ENCODE measurements around a stretch of chr14.

GRCh38 chr14:68903477-68904233 is 75.4 kb downstream of the ACTN1 start:
- PRO-cap, result no peak

DNA sequence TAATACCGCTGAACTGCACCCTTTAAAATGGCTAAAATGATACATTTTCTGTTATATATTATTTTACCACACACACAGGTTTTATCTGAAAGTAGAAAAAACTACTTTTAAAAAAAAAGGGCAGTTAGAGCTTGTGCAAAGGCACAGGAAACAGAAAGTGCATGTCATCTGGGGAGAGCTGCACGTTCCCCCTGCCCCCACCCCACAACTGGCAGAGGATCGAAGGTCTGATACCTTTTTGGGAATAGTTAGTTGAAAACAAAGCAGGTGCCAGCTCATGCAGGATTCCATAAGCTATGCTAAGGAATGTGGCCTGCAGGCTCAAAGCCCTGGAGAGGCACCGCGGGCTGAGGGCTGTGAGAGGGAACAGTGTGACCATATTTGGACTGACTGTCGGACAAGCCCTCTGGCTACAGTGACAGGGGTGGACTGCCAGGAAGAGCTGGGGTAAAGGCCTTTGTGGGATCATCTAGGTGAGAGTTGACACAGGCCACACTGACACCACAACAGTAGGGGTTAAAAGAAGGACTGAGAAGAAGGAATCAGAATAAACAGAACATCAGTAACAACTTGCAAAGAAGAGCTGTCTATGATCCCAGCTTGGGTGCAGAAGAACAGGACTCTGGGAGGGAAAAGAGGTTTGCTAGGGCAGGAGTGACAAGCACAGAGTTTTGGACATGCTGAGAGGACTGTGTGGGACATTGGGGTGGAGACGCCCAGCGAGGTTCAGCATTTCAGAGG is 54.7 kb downstream of the ACTN1 start:
- PRO-cap, result no peak

GRCh38 chr14:68955182-68956209 is 23.6 kb downstream of the ACTN1 start:
- PRO-cap, result unidirectional peak, plus-strand start at chr14:68955583

GRCh38 chr14:68965252-68965952 is 13.7 kb downstream of the ACTN1 start:
- PRO-cap, result no peak

DNA sequence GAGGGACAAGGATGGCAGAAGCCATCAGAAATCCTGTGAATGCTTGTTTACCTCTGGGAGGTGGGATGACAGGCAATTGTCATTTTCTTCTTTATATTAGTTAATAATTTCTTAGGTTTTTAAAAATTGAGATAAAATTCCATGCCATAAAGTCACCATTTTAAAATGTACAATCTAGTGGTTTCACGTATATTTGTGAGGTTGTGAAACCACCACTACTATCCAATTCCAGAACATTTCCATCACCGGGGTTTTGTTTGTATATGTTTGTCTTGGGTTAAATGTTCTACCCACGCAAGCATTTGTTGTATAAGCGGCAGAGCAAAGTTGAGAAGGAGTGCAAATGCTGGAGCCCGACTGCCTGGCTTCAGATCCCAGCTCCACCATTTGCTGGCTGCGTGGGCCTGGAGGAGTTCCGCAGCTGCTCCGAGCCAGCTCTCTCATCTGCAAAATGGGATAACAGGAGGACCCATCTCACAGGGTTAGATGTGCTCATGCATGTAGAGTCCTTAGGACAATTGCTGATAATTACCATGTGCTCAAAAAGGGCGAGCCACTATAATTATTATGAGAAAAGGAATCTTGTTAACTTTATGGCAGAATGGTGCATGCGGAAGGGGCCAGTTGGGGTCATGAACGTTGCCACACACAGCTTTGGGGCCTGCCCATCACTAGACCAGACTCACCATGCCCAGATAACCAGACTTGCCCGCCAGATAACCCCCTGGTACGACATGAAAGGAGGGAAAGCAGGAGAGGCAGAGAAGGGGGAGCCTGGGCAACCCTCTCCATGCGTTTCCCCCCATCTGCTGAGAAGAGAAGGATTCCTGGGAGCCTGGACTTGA is 6.5 kb downstream of the ACTN1 start:
- PRO-cap, result no peak

GRCh38 chr14:68977375-68978465 is 1.4 kb downstream of the ACTN1 start:
- PRO-cap, result bidirectional peak, plus-strand start at chr14:68978027, minus-strand start at chr14:68977658; bidirectional peak, plus-strand start at chr14:68978096, minus-strand start at chr14:68978106; bidirectional peak, plus-strand start at chr14:68978402, minus-strand start at chr14:68978398

GRCh38 chr14:69038276-69038943 is 59.3 kb upstream of the ACTN1 start:
- PRO-cap, result unidirectional peak, minus-strand start at chr14:69038552

- PRO-cap, result no peak
Observed at GRCh38 chr14:69335395-69335793, 62.7 kb downstream of the ERH start.

DNA sequence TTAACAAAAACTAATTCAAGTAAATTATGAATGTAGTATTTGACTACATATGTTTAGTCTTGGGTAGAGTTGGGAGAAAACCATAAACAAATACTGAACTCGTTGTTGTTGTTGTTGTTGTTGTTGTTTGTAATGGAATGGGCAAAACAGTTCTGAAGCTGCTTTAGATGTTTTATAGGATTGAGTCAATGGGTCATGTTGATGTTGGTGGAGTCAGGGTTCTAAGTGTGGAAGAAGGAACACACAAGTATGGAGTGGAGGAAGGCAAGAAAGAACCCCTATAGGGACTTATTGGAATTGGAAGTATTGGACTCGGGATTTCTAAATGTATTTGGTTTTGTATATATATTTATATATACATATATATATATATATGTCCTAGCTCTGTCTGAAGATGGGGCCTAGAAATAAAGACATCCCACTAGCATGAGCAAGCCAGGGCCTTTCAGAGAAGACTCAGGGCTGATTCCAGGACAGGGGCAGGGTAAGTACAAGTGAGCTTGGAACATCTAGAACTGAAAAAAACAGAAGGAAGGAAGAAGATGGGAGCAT is 38.5 kb upstream of the PLEKHD1 start:
- PRO-cap, result no peak

GRCh38 chr14:69461216-69461848 is 23.2 kb upstream of the PLEKHD1 start:
- PRO-cap, result no peak

GRCh38 chr14:69610132-69611073 is 993 bp upstream of the SUSD6 start:
- PRO-cap, result no peak

DNA sequence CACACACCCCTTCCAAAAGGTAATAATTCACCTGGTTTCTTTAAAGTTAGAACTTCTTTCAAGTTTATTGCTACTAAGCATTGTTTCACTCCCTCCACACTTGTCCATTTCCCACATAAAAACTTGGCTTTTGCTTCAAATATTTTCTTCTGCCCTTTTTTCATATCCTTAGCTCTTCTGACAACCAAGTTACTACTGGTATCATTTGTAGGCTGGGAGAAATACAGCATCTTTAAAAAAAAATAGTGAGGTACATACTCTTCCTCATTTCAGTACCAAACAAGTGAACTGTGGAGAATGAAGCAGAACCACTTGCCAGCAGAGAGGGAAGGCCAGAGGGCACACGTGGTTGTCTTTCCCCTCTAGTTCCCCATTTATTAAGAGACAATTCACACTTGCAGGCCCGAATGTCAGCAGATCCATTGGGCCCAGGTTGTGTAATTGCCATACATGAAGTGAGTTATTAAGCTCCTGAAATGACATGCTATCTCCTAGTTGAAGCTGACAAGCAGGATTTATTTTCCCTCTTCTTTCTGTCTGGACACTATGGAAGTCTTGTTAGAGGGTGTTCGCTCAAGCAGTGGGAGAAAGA is 3.2 kb downstream of the SUSD6 start:
- PRO-cap, result no peak

DNA sequence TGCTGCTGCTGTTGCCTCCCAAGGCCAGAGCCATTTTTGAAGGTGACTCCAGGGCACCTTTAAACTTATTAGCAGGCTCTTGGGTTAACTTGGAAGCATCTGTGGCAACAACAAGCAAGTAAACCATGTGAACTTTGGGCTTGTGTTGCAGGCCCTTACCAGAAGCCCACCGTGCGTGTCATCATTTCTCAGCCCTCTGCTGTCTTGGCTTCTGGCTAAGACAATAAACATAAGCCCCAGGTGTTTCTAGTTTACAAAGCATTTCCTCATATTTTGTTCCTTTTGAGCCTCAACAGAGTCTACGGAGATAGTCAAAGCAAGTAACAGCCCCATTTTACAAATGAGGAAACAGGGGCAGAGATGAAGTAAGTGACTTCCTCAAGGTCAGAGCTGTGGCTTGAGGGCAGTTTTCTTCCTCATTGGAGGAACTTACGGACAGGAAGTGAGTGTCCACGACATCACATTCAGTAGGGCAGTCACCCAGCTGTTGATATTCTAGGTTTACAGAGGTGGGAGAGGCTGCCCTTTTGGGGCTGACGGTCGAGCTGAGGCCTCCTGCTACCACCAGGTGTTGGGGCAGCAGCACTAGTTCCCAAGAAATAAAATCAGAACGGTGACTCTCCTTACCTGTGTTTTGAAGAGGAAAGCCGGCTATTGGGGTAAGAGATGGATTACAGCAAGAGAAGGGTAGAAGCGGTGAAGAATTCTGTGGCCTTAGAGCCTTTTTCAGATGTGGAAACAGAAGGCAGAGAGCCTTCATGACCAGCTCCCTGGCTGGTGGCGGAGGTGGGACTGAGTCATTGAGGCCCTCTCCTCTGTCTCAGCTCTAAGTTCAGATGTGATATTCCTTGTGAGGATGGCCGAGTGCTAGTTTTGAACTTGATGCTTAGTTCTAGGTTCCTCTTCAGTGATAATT is 41.6 kb downstream of the SUSD6 start:
- PRO-cap, result no peak

- PRO-cap, result no peak
Observed at GRCh38 chr14:69685079-69686153, 74.0 kb downstream of the SUSD6 start.

DNA sequence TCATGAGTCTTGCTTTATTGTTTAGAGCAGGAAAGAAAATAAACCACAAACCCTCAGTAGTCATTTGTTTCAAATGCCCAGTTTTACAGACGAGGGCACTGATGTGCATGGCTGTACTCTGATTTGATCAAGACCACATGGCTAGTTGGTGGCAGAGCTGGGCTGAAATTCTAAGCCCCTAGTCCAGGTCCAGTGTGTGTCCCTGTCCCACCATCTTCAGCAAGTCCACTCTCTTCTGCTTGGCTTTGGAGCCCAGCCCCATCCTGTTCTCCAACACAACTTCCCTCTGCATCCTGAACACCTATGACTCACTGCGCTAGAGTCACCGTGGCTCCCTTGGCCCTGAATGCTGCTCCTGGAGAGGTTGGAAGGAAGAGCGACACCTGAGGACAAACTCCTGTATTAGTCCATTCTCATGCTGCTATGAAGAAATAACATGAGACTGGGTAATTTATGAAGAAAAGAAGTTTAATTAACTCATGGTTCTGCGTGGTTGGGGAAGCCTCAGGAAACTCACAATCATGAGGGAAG is 50.1 kb upstream of the SRSF5 start:
- PRO-cap, result no peak

GRCh38 chr14:69794726-69795324 is 2.2 kb downstream of the SLC10A1 start:
- PRO-cap, result no peak

DNA sequence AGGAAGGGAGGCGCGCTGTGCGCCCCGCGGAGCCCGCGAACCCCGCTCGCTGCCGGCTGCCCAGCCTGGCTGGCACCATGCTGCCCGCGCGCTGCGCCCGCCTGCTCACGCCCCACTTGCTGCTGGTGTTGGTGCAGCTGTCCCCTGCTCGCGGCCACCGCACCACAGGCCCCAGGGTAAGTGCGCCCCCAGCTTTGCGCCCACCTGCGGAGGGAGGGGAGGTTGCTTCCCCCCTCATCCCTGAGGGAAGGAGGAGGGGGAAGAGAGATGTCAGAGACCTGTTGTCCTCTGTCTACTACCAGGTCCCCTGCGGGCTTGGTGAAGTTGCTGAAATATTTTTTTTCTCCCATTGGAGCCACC is 366 bp downstream of the SMOC1 start:
- PRO-cap, result no peak

DNA sequence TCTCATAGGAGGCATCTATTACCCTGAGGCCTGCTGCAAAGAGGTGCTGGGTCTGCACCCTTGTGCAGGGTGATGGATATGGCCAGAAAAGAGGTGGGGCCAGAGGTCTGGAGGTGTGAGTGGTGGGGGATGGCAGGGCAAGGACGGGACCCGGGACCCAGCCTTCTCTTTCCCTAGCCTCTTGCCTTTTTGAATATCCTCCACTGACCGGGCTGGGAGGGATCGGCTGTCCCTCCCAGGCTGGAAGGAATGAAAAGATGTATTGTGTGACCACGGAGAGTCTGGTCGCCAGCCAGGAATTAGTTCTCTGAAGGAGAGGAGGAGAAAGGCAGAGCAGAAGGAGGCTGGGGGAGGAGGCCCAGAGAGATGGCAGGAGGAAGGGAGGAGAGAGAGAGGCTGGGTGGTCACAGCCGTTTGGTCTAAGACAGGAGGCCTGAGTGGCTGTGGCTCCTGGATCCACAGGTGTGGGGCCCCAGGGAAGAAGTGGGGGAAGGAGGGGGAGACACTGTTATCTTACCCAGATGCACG is 101.6 kb downstream of the SMOC1 start:
- PRO-cap, result no peak

DNA sequence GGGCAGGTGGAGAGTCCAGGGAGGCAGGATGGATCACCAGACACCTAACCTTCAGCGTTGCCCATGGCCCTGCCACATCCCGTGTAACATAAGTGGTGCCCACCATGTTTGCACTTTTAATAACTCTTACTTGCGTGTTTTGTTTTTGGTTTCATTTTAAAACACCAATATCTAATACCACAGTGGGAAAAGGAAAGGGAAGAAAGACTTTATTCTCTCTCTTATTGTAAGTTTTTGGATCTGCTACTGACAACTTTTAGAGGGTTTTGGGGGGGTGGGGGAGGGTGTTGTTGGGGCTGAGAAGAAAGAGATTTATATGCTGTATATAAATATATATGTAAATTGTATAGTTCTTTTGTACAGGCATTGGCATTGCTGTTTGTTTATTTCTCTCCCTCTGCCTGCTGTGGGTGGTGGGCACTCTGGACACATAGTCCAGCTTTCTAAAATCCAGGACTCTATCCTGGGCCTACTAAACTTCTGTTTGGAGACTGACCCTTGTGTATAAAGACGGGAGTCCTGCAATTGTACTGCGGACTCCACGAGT is 151.1 kb downstream of the SMOC1 start:
- PRO-cap, result no peak

DNA sequence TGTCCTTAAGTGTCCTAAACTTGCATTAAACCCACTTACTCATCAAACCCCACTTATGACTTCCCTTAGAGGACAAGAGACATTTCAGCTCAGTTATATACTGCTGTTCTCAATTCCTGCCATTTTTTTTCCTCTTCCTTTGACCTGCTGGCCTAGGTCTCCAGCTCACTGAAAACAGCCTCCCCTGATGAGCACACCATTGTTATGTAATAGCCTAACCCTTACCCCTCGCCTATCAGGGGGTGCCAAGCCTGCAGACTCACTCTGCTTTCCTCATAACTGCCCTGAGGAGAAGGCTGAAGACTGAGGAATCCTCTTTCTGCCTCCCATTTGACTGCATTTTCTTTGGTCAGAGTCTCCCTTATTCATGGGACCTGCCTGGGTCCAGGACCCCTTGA is 41.1 kb upstream of the SLC8A3 start:
- PRO-cap, result no peak

Data from tibial artery (tissue), 1 donor.